Mononuclear cell (primary cell): ENCODE data around the gene CABLES2.

DNA sequence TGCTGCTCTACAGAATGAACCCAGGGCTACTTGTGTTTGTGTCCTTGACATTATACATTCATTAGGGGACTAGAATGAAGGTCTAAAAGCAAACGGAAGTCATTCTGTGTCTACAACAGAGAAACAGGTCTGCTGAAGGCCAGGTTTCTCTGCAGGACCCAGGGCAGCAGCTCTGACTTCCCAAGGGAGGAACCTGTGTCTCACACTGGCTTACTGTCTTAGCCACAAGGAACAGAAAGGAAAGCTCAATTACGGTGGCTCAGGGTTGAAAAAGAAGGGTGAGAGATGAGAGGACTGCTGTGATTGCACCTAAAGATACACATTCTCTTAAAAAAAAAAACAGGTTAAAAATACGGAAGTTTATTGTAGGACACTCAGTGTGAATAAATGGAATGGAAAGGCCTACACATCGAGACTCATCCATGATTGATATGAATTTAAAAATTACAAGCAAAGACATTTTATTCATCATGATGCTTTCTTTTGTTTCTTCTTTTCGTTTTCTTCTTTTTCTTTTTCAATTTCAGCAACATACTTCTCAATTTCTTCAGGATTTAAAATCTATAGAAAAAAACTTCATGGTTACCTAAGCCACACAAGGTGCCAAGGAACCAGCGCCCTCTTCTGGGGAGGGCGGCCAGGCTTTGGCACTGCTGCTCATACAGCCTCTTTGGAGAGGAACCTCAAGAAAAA is 6.7 kb downstream of the PSMA7 start:
- RRBS, result no CpG with 5 or more reads among the region's 7 CpGs

DNA sequence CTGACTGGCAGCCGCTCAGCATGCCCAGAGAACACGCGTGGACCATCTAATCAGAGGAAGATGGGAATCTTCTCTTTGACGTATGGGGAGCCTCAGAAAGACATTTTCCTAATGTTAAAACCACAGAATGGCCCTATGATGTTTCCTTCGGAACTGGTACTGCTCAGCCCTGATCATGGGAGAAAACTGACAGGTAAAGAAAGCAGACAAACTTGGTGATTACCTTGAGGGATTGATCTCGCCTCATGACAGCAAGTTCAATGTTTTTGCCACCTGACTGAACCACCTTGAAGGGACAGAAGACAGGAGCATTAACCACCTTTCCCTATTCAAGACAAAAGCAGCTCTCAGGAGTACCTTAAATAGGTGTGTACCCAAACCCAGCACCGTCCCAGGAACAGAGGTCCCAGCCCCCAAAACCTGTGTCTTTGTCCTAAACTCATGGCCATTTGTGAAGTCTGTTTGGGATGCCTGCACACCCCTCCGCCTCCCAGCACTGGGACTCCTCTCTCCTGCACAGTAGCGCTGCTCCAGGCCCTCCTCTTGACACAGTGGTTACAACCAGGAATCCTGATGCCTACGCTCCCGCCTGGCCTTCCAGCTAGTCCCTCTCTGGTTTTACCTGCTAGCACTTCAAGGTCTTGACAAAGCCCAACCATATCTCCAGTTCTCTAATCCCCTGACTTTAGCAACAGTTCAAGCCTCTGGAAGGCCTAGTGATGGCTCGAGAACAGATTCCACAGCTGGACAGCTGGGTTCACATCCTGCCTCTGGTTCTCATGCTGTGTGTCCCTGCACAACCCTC is 5.9 kb downstream of the PSMA7 start:
- RRBS, result no CpG with 5 or more reads among the region's 12 CpGs

GRCh38 chr20:62144145-62144677 is 642 bp downstream of the SS18L1 start:
- RRBS, result 1% methylated on average over 37 of the region's 68 CpGs

- RRBS, result no CpG with 5 or more reads among the region's 34 CpGs
These were observed 8.6 kb downstream of the SS18L1 start for GRCh38 chr20:62151916-62152840.

- RRBS, result 78% methylated on average over 10 of the region's 27 CpGs
These were observed 16.8 kb upstream of the MTG2 start for GRCh38 chr20:62165849-62166550.

GRCh38 chr20:62167566-62168148 is 15.2 kb upstream of the MTG2 start:
- RRBS, result no CpG with 5 or more reads among the region's 8 CpGs

DNA sequence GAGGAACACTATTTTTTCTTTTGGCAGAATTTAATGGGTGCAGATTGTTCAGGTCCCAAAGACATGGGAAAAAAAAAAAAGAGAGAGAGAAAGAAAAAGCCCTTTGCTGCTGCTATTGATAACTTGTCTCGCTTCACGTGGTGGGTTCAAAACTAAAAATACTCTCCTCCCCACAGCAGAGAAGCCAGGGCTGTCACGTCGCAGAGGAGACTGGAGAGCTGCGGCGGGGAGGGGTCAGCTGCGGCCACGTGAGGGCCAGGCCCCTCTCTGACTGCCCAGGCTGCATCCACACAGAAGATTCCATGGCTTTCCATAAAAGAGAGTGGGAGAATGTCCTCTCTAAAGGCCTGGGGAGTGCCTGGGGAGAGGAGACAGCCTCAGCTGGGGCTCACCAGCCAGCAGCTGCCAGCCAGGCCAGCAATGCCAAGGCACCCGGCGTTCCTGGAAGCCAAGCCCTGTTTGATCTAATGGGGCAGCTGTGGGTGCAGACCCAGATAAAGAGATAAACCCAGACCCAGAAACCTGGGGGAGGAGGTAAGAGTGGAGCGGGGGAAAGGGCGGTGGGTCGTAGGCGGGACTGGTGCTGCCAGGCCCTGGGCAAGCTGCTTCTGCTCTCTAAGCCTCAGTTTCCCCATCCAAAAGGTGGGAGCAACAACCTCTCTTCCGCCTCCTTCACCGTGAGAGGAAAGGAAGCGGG is 3.3 kb upstream of the OSBPL2 start:
- RRBS, result no CpG with 5 or more reads among the region's 17 CpGs

DNA sequence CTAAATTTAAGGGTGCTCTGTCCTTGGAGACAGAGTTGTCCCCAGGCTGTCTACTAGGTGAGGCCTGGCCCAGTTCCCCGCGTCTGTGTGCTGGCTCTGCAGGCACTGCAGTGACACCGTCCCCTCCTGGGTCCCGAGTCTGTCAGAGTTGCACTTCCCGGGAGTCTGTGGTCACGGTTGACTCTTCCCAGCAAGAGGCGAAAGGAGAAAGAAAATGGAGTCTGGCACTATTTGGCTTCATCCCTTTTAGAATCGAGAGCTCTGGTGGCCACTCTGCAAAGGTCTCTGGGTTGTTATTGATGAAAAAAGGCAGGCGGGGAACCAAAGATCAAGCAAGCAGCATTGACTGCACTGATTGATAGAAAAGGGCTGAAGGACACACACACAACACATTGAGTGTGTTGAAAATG is 19.6 kb upstream of the ADRM1 start:
- RRBS, result no CpG with 5 or more reads among the region's 9 CpGs

DNA sequence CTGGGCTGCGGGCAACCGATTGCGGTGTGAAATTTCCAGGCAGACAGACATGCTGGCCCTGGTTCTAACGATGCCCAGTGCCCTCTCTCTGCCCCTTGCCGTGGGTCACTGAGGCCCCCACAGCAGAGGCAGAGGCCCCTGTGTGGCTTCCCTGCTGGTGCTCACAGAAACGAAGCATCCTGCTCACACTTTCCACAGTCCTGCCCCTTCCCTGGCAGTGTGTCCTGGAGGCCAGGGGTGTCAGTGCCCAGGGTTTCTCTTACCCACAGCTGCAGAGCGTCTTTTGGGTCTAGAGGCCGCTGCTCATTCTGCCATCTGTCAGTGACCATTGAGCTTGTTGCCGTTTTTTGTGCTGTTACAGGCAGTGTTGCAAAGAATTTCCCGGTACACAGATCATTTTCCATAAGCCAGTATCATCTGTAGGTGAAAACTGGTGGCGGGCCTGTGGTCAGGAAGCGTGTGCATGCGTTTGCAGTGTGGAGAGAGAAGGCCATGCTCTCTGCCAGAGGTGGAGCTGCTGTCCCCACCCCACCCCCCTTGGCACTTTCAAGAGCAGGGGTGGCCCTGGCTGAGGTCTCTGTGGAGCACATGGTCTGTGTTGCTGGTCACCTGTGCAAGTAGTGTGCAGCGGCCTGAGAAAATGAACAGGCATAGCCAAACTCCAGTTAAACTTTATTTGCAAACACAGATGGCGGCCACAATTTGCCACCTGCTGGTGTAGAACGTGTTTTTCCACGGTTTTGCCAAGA is 2.2 kb downstream of the ADRM1 start:
- RRBS, result no CpG with 5 or more reads among the region's 17 CpGs

DNA sequence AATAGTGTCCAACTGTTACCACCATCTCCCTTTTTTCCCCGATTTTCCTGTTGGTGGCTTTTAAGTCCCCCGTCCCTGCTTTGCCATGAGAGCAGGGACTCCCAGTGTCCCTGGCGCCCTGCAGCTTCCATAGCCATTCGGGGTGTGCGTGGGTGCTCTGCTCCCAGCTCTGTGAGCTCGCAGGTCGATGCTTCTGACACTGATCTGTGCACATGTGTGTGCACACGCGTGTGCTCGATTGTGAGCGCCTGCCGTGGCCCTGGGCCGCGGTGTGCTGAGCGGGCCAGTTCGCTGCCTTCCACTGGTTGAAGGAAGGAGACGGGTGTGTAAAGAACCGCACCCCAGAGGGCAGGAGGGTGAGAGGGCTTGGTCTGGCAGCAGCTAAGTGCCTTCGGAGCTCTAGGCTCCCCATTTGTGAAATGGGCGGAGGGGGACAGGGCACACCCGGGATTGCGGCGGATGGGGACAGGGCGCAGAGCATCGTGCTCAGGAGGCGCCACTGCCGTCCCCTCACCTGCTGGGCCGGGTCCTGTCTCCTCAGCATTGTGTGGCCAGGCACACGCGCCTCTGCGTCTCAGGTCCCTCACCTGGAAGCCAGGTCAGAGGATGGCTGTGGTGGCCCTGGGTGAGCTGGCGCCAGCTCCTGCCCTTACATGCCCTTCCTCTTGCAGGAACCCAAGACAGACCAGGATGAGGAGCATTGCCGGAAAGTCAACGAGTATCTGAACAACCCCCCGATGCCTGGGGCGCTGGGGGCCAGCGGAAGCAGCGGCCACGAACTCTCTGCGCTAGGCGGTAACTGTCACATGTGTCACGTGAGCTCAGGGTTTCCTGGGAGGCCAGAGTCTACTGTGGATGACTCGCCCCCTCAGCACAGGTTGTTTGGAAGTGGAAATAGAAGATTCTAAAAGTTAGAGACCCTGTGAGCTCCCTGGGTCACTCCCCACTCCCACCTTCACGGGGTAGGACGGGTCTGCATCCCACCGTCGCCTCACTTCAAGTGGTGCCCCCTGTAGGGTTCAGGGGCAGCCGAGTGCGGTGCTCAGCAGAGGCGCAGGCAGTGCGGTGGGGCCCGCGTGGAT is 3.1 kb downstream of the ADRM1 start:
- RRBS, result 96% methylated on average over 7 of the region's 53 CpGs

- RRBS, result no CpG with 5 or more reads among the region's 19 CpGs
These were observed 27.5 kb downstream of the LAMA5 start for GRCh38 chr20:62339527-62340154.

DNA sequence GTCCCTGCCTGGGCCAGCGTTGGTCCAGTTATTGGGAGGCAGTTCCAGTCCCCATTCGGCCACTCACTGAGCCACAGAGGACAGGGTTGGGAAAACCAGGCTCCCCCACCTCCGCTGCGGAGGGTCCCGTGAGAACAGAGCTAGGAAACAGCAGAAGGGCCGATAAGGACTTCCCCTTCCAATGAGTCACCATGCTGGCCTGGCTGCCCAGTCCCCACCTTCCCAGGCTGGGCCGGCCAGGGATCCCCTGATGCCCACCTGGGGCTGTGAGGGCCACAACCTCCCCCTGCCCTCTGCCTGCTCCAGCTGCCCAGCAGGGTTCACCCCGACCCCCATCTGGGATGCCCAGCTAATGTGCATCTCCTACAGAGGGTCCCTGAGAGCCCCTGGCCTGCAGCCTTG is 2.7 kb downstream of the LAMA5 start:
- RRBS, result no CpG with 5 or more reads among the region's 8 CpGs

GRCh38 chr20:62372252-62372709 is 5.2 kb upstream of the LAMA5 start:
- RRBS, result 58% methylated on average over 2 of the region's 12 CpGs

DNA sequence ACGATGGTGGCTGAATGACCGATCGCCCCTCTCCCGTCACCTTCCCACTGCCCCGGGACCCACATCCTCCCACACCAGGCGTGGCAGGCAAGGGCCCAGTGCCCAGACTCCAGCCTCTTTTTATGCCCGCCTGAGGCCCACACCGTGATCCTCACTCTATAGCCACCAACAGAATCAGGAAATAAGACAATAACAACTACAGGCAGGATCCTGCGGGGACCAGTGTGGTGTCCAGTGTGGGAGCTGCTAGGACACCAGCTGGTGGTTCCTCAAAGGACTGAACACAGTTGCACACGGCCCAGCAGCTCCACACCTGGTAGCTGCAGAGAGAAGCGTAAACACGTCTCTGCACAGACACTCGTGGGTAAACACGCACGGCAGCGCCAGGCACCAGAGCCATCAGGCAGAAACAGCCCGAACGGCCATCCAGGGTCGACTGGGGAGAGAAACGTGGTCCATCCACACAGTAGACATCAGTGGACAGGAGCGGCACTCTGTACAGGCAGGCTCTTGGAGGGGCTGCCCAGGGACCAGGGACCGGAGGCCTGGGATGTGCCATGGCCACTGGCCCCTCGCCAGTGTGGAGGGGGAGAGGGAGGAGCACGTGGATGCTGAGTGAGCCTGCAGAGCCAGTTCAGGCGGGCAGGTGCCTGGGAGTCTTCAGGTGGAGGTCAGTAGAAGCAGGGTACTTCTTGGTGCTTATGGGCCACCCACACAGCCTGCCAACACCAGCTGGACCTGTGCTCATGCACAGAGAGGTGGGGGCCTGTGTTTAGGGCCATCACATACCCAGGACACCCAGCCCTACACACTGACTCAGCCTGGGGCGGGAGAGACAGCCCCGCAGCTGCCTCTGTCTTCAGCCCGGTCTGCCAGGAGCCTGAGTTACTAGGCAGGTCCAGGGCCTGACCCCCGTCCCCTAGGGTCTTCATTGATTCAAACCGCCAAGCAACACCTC is 7.4 kb upstream of the LAMA5 start:
- RRBS, result no CpG with 5 or more reads among the region's 30 CpGs

DNA sequence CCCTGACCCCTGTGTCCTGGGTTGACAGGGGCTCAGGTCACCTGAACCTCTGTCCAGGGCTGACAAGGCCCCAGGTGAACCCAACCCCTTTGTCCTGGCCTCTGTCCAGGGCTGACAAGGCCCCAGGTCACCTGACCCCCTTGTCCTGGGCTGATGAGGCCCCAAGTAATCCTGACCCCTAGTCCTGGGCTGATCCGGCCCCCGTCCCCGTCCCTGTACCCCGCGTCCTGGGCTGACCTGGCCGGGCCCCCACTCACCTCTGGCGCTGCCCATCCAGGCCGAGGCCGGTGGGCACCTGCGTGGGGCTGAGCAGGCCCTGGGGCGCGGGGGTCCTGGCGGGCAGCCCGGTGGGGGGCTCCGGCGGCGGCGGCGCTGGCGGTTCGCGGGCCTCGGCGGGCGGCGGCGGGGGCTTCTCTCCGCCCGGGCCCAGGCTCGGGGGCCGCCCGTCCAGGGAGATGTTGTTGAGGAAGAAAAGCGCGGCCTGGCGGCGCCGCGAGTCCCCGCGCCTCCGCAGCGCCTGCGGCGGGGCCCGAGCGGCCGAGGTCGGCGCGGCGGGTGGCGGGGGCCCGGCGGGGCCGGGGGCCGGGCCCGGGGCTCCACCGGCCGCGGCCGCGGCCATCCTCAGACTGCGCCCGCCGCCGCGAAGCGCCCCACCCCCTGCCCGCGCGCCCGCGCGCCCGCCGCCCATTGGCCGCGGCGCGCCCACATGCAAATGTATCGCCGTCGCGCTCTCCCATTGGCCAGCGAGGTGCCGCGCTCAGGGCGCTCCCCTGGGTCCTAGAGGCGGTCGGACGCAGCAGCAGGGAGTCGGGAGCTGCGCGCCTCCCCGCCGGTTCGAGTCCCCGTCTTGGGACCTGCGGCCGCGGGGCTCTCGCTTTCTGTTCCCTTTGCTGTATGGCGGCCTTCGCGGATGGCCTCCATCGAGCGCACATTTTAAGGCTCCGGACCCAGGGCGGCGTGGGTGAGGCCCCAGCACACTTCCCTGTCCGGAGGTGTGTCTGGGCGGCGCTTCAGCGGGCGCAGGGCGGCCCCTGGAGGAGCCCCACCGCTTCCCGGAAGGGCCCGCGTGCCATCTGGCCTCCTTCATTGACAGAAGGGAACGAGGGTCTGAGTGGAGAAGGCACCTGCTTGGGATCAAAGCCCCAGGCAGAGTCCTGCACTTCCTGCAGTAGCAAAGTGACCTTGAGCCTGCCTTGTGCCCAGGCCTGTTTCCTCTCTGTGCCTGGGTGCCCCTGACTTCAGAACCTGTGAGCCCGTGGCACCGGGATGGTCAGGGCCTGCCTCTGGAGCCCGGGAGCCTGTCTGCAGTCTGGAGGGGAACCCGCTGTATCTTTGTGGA is at the start of gene CABLES2:
TSS of gene CABLES2 (minus strand) at position 628 of the 1,339 bp plus-strand sequence.
- RRBS, result 2% methylated on average over 48 of the region's 125 CpGs

- RRBS, result no CpG with 5 or more reads among the region's 5 CpGs
These were observed 13.9 kb upstream of the GATA5 start for GRCh38 chr20:62489693-62489999.

- RRBS, result no CpG with 5 or more reads among the region's 12 CpGs
These were observed 60.2 kb upstream of the GATA5 start for GRCh38 chr20:62535945-62536377.

GRCh38 chr20:62549382-62549998 is 73.7 kb upstream of the GATA5 start:
- RRBS, result 60% methylated on average over 1 of the region's 20 CpGs

DNA sequence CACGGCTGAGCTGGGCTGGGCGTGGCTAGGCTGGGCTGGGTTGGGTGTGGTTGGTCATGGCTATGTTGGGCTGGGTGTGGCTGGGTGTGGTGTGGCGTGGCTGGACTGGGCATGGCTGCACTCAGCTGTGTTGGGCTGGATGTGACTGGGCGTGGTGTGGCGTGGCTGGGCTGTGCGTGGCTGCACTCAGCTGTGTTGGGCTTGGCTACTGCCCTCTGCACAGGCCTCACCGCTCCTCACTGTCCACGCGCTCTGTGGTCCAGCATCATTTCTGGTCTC is 43.5 kb upstream of the SLCO4A1 start:
- RRBS, result no CpG with 5 or more reads among the region's 9 CpGs

GRCh38 chr20:62618534-62619016 is 23.7 kb upstream of the SLCO4A1 start:
- RRBS, result no CpG with 5 or more reads among the region's 10 CpGs